ENCODE data around the gene SLC7A5.

- PRO-cap: no peak
Observed at GRCh38 chr16:86496719-86497622, 13.4 kb upstream of the FOXF1 start.

DNA sequence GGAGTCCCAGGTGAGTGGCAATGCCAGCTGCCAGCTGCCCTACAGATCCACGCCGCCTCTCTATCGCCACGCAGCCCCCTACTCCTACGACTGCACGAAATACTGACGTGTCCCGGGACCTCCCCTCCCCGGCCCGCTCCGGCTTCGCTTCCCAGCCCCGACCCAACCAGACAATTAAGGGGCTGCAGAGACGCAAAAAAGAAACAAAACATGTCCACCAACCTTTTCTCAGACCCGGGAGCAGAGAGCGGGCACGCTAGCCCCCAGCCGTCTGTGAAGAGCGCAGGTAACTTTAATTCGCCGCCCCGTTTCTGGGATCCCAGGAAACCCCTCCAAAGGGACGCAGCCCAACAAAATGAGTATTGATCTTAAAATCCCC lies 2.1 kb downstream of the FOXC2 start:
- PRO-cap: no peak

- PRO-cap: no peak
Observed at GRCh38 chr16:86576431-86576764, 2.0 kb upstream of the FOXL1 start.

GRCh38 chr16:86604276-86604911 lies 26.0 kb downstream of the FOXL1 start:
- PRO-cap: no peak

DNA sequence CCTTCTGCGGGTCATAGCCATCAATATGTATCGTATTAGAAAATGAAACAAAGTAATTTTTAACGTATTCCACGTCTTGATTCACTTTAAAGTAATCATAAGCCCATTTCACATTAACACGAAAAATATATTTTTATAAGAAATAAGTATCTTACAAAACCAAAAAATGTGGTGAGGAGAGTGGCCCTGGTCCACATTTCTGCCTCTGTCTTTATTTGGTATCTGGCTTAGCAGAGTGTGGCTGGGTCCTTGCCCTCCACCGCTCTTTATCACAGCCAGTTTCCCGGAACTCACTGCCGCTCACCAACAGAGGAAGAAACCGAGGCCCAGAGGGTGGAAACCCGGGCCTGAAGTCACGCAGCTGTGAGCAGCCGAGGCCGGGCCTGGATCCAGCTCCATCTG lies 176.9 kb downstream of the FOXL1 start:
- PRO-cap: no peak

- PRO-cap: no peak
Observed at GRCh38 chr16:87350655-87351368, 32.8 kb downstream of the FBXO31 start.

GRCh38 chr16:87382201-87382725 lies 1.3 kb downstream of the FBXO31 start:
- PRO-cap: no peak

- PRO-cap: no peak
Observed at GRCh38 chr16:87398464-87399121, 6.5 kb downstream of the MAP1LC3B start.

- PRO-cap: no peak
Observed at GRCh38 chr16:87456898-87457499, 35.8 kb downstream of the ZCCHC14 start.

- PRO-cap: no peak
Observed at GRCh38 chr16:87599060-87599588, 3.2 kb upstream of the JPH3 start.

DNA sequence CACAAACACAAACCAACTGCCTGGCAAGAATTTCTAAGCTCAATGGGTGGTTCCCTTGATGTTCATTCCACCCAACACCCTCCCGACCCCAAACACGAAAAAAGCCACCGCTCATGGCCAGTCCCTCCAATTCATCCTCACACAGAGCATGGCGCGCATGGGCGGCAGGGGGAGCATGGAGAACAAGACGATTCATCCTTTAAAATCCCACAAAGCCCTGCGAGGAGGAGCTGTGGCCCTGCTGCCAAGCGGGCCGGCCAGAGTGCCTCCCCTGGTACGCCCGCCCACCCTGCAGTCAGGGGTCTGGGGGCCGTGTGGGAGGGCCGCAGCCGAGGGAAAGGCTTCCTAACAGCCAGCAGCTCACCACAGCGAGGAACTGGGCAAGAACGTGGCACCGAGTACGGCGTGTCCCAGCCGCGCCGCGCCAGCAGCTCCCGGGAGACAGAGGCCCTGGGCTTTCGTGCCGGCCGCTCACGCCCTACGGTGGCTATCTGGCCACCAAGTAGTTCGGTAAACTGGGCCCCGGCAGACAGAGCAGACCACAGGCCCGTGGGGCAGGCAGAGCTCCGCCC lies 60.9 kb downstream of the KLHDC4 start:
- PRO-cap: no peak

- PRO-cap: no peak
Observed at GRCh38 chr16:87725467-87726201, 40.2 kb downstream of the KLHDC4 start.

DNA sequence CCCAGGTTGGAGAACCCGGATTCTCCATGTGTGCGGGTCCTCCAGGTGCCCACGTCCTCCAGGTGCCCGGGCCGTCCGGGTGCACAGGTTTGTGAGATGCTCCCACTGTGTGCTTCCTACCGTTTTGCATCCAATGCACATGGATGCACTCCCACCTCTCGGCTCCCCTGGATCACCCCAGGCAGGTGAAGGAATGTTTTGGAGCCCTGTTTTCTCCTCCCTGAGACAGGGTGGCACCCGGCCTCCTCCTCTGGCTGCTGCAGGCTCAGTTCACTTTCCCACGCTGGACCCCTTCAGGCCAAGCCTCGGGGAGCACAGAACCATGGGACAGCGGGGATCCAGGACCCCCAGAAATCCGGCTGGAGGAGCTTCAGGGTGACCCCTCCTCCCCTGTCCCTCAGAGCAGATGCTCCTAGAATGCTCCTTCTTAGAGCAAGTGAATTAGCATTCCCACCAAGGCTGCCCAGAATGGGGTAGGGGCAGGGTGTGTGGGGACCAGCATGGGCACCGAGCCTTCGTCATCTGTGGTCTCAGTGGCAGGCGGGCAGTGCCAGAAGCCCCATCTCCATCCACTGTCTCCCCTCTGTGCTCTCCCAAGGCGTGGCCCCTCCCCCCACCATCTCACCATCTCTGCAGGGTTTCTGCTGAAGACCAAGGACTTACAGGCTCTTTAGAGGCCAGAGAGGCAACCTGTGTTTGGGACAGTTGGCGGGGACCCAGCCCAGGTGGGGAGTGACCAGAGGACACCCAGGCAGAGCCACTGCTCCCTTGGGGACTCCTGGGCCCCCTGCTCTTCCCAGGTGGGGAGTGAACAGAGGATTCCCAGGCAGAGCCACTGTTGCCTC lies 45.5 kb downstream of the SLC7A5 start:
- PRO-cap: no peak

DNA sequence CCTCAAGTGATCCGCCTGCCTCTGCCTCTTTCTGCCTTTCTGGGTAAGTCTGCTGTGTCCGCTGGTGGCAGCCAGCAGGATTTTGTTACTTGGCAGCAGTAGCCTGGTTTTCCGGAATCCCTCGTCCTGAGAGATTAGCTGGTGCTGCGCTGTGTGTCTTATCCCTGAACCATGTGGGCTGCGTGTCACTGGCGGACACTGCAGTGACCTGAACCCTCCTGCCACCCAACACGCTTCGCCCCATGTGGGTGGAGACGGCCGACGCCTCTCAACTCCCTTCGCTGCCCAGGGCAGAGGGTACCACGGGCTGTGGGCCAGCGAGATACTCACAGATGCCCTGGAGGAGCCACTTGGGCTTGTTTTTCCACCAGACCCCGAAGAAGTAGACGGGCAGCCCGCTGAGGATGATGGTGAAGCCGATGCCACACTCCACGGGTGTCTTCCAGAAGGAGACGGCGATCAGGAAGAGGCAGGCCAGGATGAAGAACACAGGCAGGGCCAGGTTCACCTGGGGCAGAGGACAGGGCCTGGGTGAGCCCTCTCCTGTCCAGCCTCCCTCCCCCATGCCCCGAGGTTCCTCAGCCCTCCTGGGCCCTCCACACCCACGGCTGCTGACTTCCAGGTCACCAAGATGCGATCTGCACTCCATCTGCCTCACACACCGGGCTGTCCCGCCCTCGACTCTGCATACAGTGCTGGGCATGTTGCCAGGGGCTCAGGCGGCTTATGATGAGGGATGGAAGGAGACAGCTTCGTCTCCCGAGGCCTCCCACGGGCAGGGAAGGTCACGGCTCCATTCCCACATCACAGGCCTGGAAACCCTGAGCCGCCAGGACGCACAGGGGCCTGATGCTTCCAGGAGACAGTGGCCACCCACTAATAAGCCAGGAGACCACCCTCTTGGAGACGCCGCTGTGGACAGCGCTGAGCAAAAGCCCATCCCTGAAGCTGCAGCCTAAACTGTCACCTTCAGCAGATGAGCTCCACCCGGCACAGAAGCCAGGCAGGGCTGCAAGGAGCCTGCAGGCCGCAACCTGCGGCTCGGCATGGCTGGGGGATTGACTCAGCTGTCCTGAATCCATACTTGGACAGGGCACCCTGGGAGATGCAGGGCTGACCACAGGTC lies 34.9 kb downstream of the SLC7A5 start:
- PRO-cap: no peak

GRCh38 chr16:87838754-87839609 lies 30.3 kb downstream of the SLC7A5 start:
- PRO-cap: no peak

DNA sequence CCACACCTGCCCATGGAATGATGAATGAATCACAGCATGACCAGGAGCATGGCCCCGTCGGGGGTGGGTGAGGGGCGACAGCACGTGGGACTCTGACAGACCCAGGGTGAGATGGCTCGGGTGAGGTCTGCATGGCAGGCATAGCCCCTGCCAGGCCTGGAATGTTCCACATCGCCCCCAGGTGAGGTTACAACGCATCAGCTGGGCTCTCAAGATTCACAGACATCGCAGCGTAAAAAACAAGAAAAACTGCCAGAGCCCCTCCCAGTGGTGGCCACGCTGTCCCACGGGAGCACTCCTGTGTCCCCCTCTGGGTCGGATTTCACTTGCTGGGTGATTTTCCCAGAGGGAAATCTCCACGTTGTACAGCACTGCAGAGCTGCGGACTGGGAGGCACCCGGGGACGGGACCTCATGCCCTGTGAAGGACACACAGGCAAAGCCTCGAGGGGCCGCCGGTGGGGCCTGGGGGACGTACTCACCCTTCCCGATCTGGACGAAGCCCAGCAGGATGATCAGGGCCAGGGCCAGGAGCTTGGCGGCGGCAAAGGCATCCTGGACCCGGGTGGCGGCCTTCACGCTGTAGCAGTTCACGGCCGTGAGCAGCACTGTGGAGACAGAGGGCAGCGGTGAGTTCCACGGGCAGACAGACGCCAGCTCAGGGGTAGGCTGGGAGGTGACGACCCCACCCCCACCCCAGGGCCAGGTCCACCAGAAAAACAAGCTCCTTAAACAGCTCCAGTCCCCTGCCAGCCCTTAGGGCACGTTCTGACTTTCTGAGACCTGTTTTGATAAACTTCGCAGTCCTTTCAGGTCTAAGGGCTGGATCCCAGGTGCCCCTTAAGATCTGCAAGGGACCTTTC lies 17.8 kb downstream of the SLC7A5 start:
- PRO-cap: no peak

DNA sequence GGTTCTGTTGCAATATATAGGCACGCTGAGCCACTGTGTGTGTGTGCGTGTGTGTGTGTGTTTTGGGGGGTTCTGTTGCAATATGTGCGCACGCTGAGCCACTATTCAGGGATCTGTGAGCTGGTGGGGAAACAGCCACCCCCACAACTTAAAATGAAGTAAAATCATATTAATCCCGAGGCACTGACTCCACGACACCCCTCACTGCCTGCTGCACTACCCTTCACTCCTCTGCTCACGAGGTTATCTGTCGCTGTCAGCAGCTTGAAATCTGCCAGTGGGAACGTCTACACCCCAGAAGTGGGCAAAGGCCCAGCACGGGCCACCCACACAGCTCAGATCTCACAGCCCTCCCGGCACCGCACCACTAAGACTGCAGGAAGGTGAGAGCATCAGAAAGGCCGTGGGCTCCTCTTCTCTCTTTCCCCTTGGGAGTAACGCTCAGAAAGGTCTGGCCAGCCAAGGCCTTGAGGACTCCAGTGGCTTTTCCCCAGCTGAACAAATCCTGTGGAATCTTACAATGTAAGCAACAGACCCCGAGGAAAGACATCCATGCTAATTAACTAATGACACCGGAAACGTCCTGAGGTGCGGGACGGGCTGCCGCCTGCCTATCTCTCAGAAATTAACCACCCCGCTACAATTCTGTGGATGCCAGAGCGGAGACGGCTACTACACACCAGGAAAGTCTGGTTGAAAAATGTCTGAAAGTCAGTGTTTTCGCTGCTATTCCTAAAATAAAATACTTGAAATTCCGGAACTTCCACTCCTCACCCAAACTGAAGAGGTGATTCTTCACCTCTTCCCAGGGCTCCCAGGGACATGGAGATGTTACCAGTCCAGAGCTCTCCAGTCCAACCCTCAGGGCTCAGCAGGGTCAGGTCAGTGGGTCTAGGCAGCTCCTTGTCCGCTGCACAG lies 16.4 kb downstream of the SLC7A5 start:
- PRO-cap: no peak

DNA sequence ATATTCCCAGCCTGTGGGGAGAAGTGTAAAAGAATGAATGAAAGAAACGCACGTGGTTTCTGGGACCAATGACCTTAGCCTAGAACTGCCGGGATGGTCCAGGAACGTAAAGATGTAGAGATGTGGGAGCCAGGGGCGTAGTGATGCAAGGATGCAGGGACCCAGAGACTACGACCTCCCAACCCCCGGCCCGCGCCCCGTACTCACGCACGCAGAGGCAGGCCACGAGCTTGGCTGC lies 710 bp downstream of the SLC7A5 start:
- PRO-cap: no peak

- PRO-cap: unidirectional peak, minus-strand start at chr16:87869505
Observed at GRCh38 chr16:87868916-87870135, at the start of gene SLC7A5. Gene SLC7A5 (minus strand): TSS chr16:87869507.

- PRO-cap: no peak
Observed at GRCh38 chr16:87897479-87898132, 28.3 kb upstream of the SLC7A5 start.

Data from right cardiac atrium (tissue), 1 donor.